ENCODE measurements around the gene FUT8.

- PRO-cap = no peak
- RAMPAGE, long total RNA, 2 experiments = no peak in any of the 2 experiments
Measured at GRCh38 chr14:64970107-64970458, 2.1 kb downstream of the RAB15 start.

DNA sequence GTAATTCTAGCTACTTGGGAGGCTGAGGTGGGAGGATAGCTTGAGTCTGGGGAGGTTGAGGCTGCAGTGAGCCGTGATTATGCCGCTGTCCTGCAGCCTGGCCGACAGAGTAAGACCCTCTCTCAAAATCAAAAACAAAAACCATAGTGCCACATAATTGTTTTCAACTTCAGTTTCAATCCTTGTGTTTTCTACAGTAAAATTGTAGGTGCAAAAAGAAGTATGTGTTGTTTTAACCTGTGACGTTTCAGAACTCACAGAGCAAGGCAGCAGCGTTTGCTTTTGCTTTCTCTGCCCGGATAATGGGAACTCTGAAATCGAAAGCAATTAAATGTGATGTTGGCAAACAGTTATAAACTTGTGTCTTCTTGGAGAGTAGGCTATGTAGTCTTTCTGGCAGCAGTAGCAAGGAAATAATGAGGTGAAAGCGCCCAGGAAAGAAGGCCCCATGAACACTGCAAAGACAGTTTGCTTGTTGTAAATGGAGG is 39.0 kb downstream of the FNTB start:
- PRO-cap = no peak
- RAMPAGE, long total RNA, 2 experiments = no peak in any of the 2 experiments

GRCh38 chr14:65077886-65078227 is 24.5 kb downstream of the MAX start:
- PRO-cap = no peak
- RAMPAGE, long total RNA, 2 experiments = no peak in any of the 2 experiments

GRCh38 chr14:65081105-65081803 is 21.1 kb downstream of the MAX start:
- PRO-cap = no peak
- RAMPAGE, long total RNA, 2 experiments = no peak in any of the 2 experiments

DNA sequence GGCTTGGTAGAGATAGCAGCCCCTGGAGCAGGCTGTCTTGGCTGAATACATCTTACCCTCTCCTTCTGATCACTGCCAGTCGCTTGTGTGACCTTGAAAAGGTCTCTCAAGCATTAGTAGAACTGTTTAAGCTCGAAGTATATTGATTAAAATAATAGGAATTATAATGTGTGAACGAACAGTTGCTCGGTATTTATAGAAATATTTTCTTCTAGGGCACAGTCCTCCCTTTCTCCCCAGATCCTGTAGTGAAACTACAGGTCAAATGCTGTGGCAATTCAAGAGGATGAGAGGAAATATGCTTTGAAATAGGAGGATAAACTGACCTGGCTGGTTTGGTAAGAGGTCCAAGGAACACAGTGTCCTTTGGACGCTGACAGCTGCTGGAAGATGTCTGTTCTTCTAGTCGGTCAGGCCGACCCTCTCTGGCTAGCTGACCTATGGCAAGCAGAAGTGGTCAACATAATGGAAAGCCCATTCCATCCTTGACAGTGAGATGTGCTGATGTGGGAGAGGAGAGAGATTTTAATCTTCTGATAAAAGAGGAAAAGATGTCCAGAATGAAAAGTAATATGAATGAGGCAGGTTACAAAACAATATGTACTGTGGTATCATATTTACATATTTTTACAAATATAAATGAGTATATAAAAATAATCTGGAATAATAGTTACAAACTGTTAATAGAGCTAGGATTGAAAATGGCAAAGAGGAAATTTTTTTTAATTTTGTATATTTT is 16.0 kb upstream of the MAX start:
- PRO-cap = no peak
- RAMPAGE, long total RNA, 2 experiments = no peak in any of the 2 experiments

DNA sequence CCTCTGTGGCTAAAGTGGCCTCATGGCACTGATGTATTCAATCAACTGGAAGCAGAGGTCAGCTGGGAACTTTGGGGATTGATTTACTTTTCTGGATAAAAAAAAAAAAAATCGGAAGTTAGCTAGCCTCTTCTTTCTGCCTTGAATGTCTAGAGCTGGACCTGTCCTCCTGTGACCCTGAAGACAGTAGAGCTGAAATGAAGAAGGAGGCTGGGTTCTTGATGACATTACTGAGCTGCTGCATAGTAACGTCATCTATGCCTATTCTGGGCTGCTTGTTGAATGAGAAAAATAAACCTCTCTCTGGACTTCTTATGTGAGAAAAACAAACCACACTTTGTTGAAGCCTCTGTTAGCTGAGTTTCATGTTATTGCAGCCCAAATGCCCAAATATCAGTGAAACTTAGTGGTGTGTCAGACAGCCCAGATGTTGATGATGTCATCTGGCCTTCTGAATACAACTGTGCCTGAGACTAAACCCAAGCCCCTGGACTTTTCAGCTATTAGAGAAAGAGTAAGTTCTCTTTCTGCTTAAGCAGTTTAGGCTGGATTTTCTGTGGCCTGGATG is 67.0 kb upstream of the MAX start:
- PRO-cap = no peak
- RAMPAGE, long total RNA, 2 experiments = no peak in any of the 2 experiments

DNA sequence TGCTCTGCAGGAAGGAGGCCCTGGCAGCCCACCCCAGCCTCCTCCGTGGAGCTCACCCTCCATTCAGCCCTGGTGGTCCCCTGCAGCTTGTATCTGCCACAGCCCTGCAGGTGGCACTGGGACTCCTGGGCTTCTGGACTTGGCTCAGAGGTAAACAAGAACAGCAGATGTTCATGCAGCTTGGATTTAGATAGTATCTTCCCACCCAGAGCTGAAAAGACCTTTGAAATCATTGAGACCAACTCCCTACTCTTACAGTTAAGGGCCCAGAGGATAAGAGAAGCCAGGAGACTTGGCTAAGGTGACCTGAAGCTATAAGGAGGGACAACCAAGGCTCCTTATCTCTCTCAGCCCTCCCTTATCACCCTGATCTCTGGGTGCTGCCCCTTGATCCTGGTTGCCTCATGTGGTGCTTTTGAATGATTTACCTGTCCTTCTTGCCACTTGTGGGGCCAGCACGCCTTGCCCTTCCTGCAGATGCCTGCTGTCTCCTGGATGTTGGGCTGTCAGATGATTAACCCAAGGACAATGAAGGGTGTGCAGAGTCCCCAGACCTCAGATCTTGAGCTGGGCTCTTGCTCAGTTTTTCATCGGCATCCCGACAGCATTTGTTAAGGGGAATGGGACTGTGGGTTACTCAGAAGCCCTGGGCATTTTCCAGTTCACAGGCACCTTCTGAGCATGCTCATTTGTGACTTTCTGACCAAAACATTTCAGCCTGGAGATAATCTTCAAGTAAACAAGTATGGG is 153.8 kb upstream of the MAX start:
- PRO-cap = no peak
- RAMPAGE, long total RNA, 2 experiments = no peak in any of the 2 experiments

DNA sequence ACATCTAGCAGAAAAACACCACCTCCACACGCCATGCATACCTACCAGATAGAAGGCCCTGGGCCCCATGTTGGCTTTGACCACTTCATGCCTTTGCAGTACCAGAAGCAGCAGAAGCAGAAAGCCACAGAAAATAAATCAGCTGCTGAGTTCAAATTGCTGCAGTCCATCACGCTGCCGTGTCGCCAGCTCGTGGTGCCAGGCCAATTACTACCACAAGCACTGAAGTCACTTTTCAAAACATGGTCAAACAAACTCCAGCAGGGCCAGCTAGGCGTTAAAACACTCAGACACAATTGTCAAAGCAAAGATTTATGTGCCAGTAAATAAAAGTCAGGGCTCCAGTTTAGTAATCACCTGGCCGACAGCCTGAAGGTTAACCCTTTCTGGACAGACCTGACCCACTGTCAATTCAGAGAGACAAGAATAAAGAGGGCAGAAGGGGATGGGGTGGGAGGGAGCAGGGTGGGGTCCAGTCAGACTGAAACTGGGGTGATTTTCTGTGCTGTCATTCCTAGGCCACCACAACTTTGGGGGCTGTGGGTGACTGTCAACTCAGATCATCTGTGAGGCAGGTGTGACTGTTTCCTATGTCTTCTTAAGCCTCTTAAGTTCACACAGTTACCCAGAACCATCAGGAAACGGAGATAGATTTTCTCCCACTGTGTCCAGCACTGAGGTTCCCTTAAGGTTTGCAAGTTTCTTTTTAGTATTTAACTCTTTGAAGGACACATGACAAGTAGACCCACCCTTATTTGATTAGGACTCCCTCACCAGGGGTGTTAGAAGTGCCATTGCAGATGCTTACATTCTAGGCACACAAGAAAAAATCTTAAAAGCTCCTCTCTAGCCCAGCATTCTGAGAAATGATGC is 109.8 kb upstream of the FUT8 start:
- PRO-cap = no peak
- RAMPAGE, long total RNA, 2 experiments = no peak in any of the 2 experiments

- PRO-cap = no peak
- RAMPAGE, long total RNA, 2 experiments = no peak in any of the 2 experiments
Measured at GRCh38 chr14:65353006-65353441, 59.5 kb upstream of the FUT8 start.

DNA sequence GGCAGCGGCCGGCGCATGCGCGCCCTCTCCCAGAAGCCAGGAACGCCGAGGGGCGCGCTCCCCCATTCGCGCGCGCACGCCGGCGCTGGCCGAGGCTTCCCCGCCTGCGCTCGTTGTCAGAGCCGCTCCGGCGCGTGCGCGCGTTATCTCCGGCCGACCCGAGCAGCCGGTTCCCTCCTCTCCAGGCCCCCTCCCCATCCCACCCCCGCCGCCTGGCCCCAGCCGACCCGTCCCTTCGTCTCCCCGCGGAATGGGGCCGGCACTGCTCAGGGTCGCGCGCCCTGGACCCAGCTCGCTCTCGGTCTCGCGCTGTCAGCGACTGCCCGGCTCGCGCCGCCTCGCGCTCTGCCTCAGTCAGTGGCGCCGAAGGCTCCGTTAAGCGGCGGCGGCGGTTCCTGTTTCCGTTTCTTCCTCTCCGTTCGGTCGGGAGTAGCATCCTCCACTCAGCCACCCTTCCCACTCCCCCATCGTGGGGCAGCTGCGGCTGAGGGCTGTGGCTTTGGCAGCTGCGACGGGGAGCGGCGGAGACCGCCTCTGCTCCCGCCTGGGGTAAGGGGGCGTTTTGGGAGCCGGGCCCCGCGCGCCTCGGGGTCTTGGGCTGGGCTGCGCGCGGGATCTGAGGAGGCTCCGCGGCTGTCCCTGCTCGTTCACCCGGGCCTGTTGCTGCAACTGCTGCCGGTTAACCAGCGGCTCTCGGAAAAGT is at the start of gene FUT8:
FUT8 (plus strand) TSS at position 65 of the 703 bp plus-strand sequence.
- PRO-cap = bidirectional peak, plus-strand start at position 65 of the sequence, minus-strand start outside the sequence; bidirectional peak, plus-strand start at position 312 of the sequence, minus-strand start at position 252 of the sequence; bidirectional peak, plus-strand start at position 353 of the sequence, minus-strand start at position 352 of the sequence
- RAMPAGE, long total RNA, 2 experiments = start-site peak on the plus strand in 1 of 2 experiments, centred at position 388 of the sequence, 14 reads per replicate

GRCh38 chr14:65797704-65798022 is 385.1 kb downstream of the FUT8 start:
- PRO-cap = no peak
- RAMPAGE, long total RNA, 2 experiments = no peak in any of the 2 experiments

DNA sequence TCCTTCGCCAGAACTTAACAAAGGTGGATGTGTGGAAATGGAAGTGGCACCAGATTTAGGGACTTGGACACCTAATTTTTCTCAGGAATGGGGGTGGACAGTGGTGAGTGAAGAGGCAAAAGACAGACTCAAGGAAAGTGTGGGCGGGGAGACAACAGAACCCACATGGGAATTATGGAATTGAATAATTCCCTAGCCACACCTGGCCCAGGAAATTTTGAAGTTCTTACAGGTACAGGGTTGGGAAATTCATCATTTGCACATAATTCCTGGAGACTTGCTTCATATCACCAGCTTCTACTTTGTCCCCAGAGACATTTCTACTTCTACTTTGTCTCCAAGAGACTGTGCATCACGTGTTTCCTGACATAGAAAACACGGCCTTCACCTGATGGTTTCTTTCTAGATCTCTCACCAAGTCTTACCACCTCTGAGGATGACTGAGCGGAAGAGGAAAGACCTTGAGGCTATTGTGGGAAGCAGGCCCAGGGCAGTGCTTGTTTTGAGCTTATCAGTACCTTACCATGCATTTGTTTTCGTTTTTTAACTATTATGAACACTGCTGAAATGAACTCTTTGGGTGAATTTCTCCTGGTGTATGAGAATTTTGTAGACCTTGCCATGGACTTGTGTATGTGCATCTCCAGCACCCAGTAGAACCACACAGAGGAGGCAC is 434.4 kb downstream of the FUT8 start:
- PRO-cap = no peak
- RAMPAGE, long total RNA, 2 experiments = no peak in any of the 2 experiments

DNA sequence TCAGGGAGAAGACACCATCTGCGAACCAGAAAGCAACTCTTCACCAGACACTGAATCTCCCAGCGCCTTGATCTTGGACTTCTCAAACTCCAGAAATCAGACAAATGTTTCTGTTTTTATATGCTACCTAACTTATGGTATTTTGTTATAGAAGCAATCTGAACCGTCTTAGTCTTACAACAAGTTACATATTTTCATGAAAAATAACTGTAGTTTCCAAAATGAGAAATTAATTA is 486.2 kb downstream of the FUT8 start:
- PRO-cap = no peak
- RAMPAGE, long total RNA, 2 experiments = no peak in any of the 2 experiments

- PRO-cap = no peak
- RAMPAGE, long total RNA, 2 experiments = no peak in any of the 2 experiments
Measured at GRCh38 chr14:66495134-66495516, 9.0 kb downstream of the CCDC196 start.

DNA sequence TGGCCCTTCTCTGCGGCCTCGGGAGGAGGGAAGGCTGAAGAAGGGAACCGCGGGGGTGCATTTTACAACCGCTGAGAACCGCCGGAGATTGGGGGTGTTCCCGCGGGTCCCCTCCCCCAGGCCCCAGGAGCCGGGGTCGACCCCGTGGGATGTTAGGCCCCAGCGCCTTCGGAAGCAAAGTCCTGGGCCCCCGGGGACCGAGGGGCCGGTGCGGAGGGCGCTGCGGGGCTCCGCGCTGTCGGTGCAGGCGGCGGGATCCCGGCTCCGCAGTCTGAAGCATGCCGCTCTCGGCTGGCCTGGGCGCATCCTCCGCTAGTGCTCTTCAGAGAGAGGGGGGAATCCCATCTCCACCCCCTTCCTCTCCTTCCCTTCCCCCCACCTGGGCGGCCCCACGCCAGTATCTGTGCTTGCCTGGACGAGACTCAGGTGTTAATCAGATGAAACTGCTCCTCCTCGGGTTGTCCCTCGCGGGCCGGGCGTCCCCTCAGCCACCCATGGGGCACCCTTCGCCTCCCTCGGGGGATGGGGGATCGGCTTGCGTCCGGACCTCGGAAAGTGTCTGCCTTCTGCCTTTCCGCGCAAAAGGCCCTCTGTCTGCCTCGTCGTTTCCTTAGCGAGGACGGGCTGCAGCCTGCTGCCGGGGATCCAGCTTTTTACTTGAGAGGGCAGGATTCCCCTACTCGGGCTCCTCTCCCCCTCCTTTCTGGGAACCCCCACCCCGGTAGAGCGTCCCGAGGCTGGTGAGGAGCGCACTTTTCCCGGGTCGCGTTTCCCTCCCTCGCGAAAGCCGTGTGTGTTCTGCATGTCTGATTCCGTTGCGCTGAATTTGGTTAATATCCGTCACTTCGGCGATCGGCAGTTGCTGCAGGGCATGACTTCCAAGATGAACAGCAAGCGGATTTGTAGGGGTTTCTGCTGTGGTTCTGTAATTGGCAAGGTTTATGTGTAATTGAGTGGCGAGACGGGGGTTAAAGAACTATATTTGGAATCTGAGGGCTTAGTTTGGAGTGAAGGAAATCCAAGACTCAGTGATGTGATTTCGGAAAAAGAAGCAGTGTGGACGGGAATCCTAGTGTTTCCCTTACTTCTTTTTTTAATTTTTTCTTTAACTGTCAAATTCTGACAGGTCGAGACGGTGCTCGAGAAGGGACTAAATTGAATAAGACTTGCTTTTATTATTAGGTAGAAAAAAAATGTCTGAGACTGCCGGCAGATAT is 1.1 kb downstream of the GPHN start:
- PRO-cap = bidirectional peak, plus-strand start at position 429 of the sequence, minus-strand start at position 273 of the sequence
- RAMPAGE, long total RNA, 2 experiments = no peak in any of the 2 experiments

DNA sequence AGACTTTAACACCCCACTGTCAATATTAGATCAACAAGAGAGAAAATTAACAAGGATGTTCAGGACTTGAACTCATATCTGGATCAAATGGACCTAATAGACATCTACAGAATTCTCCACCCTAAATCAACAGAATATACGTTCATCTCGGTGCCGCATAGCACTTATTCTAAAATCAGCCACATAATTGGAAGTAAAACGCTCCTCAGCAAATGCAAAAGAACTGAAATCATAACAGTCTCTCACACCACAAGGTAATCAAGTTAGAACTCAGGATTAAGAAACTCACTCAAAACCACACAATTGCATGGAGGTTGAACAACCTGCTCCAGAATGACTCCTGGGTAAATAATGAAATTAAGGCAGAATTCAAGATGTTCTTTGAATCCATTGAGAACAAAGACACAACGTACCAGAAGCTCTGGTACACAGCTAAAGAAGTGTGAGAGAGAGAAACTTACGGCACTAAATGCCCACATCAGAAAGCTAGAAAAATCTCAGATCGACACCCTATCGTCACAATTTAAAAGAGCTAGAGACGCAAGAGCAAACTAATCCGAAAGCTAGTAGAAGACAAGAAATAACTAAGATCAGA is 196.4 kb downstream of the GPHN start:
- PRO-cap = no peak
- RAMPAGE, long total RNA, 2 experiments = no peak in any of the 2 experiments

- PRO-cap = no peak
- RAMPAGE, long total RNA, 2 experiments = no peak in any of the 2 experiments
Measured at GRCh38 chr14:67955414-67955966, 135.9 kb downstream of the RAD51B start.

- PRO-cap = no peak
- RAMPAGE, long total RNA, 2 experiments = no peak in any of the 2 experiments
Measured at GRCh38 chr14:68229830-68230319, 410.3 kb downstream of the RAD51B start.

GRCh38 chr14:68268018-68268561 is 448.5 kb downstream of the RAD51B start:
- PRO-cap = no peak
- RAMPAGE, long total RNA, 2 experiments = no peak in any of the 2 experiments

DNA sequence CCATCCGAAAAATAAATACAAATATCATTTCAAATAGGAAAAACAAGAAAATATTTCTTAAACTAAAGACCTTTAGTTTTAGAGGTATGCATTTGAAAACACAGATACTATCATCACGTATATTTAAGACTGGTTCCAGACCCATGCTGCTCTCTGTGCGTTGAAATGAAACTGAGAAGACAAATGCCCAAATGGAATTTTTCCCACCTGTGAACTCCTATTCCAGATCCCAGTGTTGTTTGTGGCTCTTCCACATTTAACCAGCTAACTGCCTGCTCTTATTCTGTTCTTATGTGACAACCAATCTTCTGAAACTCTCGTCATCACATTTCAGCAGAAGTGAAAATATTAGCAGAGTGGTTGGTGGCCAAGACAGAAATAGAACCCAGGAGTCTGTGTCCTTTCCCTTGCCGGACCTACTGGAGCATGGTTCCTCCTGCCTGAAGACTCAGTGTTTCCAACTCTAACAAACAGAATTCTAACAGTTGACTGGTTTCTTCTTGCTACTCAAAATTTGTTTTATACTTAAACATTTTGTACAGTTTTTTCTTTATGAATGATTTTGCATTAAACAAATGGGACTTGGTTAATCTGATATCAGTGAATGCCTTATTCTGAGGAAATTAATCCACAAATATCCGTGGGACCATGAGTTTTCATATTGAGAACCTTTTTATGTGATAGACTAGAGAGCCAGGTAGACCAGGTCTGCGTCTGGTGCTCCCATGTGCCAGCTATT is 460.3 kb downstream of the RAD51B start:
- PRO-cap = no peak
- RAMPAGE, long total RNA, 2 experiments = no peak in any of the 2 experiments